ENCODE measurements around the genes TASOR2, GDI2 and RBM17.

- PRO-cap, 10 experiments: peak in 1 of 10 experiments; most common plus-strand start chr10:5612133 (in 1); most common minus-strand start chr10:5612033 (in 1)
Measured at GRCh38 chr10:5611834-5612198, 54.6 kb downstream of the ASB13 start.

DNA sequence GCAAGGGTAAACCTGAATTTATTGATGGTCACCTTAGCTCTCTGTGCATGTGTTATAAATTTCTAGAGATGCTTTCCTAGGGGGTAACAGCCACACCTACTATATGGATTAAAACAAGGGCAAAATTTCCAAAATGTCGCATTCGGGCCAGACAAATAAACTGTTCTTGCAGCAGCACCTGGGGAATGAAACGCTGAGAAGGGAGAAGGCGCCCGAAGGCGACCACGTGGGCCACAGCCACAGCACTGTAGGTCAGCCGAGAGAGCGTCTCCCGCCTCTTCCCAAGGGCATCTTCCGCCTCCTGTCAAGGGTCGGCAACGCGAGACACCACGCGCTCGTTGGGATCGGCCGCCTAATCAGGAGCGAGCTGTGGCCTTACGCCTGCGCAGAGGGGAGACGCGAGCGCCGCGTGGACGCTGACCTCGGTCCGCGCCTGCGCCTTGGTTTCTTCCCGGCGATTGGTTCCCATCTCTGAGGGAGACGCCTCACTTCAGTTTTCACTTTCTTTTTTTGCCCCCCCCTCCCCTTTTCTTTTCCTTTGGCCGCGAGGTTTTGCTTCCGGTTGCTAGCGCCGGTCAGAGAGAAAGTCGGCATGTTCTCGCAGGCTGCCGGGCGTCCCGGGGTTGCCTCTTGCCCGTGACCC, at the start of gene TASOR2:
TSS of gene TASOR2 (plus strand) at position 555 of the 643 bp plus-strand sequence.
- PRO-cap, 10 experiments: peak in 10 of 10 experiments; most common plus-strand start position 565 of the sequence (in 8); most common minus-strand start position 303 of the sequence (in 9)

GRCh38 chr10:5712606-5713337, 28.1 kb downstream of the TASOR2 start:
- PRO-cap, 10 experiments: no peak in any of the 10 experiments

- PRO-cap, 10 experiments: no peak in any of the 10 experiments
Measured at GRCh38 chr10:5714715-5715351, 30.2 kb downstream of the TASOR2 start.

DNA sequence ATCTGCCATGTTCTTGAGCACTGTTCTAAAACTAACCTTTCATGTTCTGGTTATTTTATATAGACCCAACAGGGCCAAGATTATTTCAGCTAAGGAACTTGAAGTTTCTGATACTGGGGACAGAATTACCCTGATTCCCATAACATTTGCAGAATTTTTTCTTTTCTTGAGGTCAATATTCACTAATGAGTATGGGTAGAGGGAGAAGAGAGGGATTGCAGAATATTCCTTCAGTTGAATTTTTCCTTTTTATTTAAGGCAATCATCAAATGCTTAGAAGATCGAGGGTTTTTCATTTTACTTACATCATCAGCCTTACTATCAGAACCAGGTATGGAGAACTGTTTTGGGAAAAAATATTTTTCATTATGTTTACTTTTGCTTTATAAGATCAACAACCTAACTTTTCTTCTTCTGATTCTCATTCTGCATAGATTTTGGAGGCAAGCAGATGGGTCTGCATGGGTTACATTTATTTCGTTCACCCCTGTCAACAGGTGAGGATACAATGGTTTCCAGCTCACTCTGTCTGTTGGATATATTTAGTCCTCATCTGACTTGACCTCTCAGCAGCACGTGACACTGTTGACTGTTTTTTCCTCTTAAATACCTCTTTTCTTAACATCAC, 42.1 kb downstream of the TASOR2 start:
- PRO-cap, 10 experiments: no peak in any of the 10 experiments

- PRO-cap, 10 experiments: no peak in any of the 10 experiments
Measured at GRCh38 chr10:5739353-5740344, 55.0 kb downstream of the TASOR2 start.

- PRO-cap, 10 experiments: peak in 10 of 10 experiments; most common plus-strand start chr10:5812764 (in 7); most common minus-strand start chr10:5813434 (in 8)
Measured at GRCh38 chr10:5812613-5813520, at the start of gene GDI2. GDI2 (minus strand) TSS chr10:5813434.

DNA sequence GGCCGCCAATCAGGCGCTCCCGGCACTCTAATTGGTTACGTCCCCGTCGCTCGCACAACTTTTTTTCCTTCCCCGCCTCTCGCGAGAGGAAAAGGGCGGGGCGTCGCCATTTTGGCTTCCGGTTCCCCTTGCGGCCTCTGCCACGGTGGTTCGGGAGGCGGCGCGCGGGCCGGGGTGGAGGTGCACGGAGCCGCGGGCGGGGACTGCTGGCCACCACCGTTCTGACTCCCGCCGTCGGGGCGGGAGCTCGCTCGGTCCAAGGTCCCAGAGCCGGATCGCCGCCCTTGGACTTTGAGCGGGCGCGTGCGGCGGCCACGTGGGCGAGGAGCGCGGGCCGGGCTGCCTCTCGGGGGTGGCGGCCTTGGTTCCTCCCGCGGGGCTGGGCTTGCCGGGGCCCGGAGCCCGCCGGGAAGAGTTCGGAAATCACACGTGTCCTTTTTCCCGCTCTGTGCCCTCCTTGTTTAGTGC, 321 bp upstream of the GDI2 start:
- PRO-cap, 10 experiments: peak in 10 of 10 experiments; most common plus-strand start position 140 of the sequence (in 6); most common minus-strand start position 381 of the sequence (in 2)

GRCh38 chr10:5915983-5916707, 26.1 kb downstream of the FBH1 start:
- PRO-cap, 10 experiments: no peak in any of the 10 experiments

DNA sequence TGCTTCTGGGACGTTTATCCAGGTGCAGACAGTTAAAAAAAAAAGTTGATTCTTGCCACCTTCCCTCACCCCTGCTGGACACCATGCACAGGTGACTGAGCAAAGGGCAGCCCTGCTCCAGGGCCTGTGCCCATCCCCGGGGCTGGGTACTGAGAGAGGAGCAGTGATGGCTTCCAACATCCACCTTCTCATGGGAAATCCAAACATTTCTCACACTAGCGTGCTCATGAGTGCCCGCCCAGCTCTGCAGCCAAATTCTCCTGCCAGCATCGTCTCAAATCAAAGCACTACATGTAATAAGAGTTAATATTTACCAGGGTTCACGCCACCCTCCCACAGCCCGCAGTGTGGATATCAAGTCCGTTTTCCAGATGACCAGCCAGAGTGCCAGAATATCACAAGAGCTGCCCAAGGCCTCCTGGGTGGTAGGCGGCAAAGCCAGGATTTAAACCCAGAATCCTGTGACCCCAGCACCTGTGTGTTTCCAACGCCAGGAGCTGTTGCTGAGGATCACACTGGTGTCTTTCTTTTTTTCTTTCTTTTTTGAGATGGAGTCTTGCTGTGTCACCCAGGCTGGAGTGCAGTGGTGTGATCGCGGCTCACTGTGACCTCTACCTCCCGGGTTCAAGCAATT, 12.0 kb downstream of the IL15RA start:
- PRO-cap, 10 experiments: peak in 1 of 10 experiments; most common plus-strand start position 382 of the sequence (in 1)

GRCh38 chr10:5975944-5976539, 1.3 kb downstream of the IL15RA start:
- PRO-cap, 10 experiments: peak in 2 of 10 experiments; most common plus-strand start chr10:5976204 (in 2); most common minus-strand start chr10:5976058 (in 1)

- PRO-cap, 10 experiments: no peak in any of the 10 experiments
Measured at GRCh38 chr10:6068202-6068756, 6.1 kb upstream of the IL2RA start.

- PRO-cap, 10 experiments: peak in 10 of 10 experiments; most common plus-strand start chr10:6089034 (in 5)
Measured at GRCh38 chr10:6088898-6089596, at the start of gene RBM17. RBM17 (plus strand) TSS chr10:6089034.

DNA sequence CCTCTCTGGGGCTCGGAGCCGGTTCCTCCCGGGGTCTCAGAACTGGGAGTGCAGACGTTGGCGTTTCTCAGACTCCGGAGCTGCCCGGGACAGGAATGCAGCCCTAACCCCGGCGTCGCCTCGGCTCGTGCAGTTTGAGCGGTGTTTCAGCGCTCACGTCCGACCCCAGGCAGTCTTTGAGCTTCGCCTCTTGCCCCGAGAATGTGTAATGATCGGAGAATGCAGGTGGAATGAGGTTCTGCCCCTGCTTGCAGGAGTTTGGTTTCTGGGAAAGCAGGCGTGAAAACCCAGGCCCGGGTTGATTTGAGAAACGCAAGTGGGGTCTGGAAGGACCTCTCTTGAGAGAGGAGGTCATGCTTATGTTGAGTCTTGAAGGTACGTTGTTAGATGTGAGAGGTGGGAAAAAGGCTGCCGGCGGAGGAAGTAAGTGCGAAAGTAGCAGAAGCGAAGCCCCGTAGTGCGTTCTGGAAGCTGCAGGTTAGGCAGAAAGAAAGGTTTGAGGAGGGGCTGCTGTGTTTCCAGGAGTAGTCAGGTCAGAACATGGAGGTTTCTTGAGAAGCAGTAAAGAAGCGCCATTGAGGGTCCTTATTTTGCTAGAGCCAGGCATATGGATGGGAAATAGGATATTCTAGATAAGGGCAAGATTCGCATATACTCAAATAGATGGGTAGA, 899 bp downstream of the RBM17 start:
- PRO-cap, 10 experiments: peak in 7 of 10 experiments; most common plus-strand start position 251 of the sequence (in 1); most common minus-strand start position 178 of the sequence (in 5)

DNA sequence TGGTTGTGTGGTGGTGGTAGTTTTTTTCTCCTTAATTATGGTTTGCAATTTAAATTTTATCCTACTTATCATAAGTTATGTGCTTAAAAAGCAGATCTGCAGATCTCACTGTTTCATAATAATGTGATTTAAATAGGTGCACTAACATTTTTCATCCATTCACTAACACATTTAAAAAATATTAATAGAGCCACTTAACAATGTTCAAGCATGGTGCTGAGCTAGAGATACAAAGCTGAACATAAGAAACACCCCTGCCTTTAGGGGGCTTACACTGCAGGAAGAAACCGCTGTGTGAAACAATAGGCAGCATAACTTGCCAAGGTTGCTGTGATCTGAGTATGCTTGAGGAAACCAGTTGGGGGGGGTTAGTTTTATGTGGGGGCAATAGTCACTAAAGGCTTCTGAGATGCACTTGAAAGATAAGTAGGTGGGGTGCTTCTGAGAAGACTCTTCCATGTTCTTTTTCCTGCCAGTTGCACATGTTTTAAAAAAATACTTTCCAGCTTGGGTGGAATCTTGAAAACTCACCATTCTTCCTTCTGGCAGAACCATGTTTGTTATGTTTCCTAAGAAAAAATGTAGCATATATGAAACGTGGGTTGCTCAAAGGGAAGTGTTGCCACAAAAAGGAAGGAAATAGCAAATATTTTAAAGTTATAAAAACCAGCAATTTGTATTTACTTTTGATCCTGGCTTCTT, 2.8 kb downstream of the RBM17 start:
- PRO-cap, 10 experiments: no peak in any of the 10 experiments

GRCh38 chr10:6100968-6101649, 12.3 kb downstream of the RBM17 start:
- PRO-cap, 10 experiments: no peak in any of the 10 experiments

GRCh38 chr10:6104620-6105266, 15.9 kb downstream of the RBM17 start:
- PRO-cap, 10 experiments: no peak in any of the 10 experiments

DNA sequence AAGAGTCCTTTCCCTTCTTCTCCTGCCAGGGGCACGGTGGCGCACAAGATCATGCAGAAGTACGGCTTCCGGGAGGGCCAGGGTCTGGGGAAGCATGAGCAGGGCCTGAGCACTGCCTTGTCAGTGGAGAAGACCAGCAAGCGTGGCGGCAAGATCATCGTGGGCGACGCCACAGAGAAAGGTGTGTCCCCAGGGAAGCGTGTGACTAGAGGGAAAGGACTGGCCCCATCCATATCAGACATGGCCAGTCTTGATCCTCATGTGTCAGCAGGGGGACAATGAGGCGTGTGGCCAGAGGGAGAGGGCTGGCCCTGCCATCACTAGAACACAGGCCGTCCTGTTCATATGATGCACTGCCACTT, 23.3 kb downstream of the RBM17 start:
- PRO-cap, 10 experiments: no peak in any of the 10 experiments

- PRO-cap, 10 experiments: no peak in any of the 10 experiments
Measured at GRCh38 chr10:6138477-6138887, 49.6 kb downstream of the RBM17 start.

DNA sequence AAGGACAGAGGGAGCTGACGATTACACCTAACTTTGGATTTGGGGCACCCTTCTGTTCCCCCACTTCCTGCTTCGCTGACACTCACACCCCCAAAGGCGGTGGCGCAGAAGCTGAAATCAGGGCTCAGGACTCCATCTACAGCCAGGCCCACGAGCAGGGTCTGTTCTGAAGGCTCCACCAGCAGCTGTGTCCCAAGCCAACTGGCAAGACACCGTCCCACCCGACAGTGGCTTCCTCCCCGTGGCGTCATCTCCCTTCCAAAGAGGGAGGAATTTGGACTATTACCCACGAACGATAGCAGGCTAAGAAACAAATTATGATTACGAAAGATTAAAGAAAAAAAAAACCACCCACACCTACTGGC, 54.3 kb downstream of the RBM17 start:
- PRO-cap, 10 experiments: no peak in any of the 10 experiments

All from Metastatic Breast Carcinoma in the Brain (tissue), 10 donors.